IMR-90 (cell line): ENCODE data around the genes AP3S2 and IQGAP1.

DNA sequence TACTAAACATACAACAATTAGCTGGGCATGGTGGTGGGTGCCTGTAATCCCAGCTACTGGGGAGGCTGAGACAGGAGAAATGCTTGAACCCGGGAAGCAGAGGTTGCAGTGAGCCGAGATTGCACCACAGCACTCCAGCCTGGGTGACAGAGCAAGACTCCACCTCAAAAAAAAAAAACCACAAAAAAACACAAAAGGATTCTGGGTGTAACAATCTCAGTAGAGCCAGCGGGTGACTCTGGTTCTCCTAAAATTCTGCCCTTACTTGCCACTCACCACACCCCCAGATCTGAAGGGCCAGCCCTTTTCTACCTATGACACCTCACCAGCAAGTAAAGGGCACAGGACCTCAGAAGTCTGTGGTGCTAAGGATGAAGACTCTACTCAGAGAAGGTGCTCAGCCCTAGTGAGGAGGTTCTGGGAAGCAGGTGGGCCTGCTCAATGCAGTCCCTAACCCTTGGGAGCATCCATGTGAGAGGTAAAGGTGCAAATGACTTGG, 20.1 kb upstream of the ANPEP start:
- RRBS: no CpG with 5 or more reads among the region's 3 CpGs
CAGE:
- cytosol, long polyA plus RNA: no peak
- long polyA plus RNA: no peak
- nucleus, long polyA plus RNA: no peak

DNA sequence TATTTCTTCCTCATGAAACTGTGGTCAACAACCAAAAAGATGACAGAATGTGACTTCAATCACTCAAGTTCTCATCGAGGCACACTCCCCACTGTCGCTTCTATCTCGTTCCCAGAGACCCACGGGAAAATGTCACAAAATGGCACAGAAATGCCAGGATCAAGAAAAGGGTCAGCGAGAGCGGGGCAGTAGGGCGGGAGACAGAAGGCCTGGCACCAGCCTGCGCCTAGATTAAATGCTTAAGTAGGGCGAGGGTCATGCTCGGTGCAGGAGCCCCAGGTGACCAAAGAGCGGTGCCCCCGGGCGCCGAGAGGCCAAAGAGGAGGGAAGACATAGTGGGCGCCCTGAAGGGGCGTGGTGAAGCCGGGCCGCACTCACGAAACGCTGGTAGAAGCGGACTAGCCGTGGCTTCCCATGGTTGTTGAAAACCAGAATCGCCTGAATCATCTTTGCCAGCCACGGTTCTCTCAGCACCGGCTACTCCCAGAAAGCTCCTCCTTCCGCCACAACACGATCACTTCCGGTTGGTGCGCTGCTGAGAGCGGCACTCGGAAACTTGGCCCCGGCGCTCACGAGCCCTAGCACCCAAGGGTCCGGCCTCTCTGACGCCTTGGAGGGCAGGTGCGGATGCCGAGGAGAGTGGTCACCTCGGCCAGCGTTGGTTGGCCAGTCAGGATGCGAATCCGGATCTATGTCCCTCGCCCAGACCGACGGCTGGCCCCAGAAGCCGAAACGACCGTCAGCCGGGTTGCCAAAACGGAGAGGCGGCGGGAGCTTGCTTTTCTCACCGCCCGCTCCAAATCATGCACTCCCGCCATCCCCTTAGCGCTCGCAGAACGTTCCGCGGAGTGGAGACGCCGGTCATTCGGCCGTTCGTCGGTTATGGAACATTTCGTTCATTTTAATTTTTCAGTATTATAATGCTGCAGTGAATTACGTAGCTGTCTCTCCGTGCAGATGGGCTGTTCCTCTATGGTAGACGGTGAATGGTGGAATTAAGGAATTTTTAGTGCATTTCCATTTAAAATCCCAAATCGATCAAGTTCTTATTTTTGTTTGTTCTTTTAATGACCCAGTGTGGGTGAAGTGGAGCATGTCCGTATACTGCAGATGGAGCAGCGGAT, at the start of gene AP3S2:
AP3S2 (minus strand) TSS at position 492 of the 1,124 bp plus-strand sequence.
- RRBS: under 1% methylated on average over 42 of the region's 73 CpGs
CAGE:
- cytosol, long polyA plus RNA: start-site peak on the minus strand centred at position 485 of the sequence, 55 bp wide, 472 and 2,205 reads in 2 replicates
- long polyA plus RNA: start-site peak on the minus strand centred at position 482 of the sequence, 57 bp wide, 434 and 2,430 reads in 2 replicates
- nucleus, long polyA plus RNA: start-site peak on the minus strand centred at position 497 of the sequence, 60 bp wide, 1,093 and 645 reads in 2 replicates

GRCh38 chr15:89899547-89900440, 6.0 kb upstream of the AP3S2 start:
- RRBS: no CpG with 5 or more reads among the region's 7 CpGs
CAGE:
- cytosol, long polyA plus RNA: no peak
- long polyA plus RNA: no peak
- nucleus, long polyA plus RNA: no peak

- RRBS: no CpG with 5 or more reads among the region's 11 CpGs
CAGE:
- cytosol, long polyA plus RNA: no peak
- long polyA plus RNA: no peak
- nucleus, long polyA plus RNA: no peak
These were observed 34.8 kb downstream of the ZNF710 start for GRCh38 chr15:90035895-90036288.

- RRBS: no CpG with 5 or more reads among the region's 15 CpGs
CAGE:
- cytosol, long polyA plus RNA: no peak
- long polyA plus RNA: no peak
- nucleus, long polyA plus RNA: no peak
These were observed 36.2 kb downstream of the ZNF710 start for GRCh38 chr15:90037016-90038006.

DNA sequence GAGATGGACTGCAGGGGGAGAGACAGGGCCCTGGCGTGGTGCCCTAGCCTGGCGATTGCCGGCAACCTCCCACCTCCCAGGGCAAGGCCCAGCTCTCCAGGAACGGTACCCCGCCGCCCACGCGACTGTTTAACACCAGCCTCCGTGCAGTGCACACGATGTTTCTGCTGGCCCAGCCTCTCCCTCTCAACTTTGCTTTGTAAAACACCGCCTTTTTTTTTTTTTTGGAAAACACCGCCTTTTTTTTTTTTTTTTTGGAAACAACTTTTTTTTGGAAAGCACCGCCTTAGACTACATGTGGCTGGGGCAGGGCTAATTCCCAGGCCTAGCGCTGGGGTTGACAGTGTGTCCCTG, 14.7 kb downstream of the IDH2 start:
- RRBS: no CpG with 5 or more reads among the region's 14 CpGs
CAGE:
- cytosol, long polyA plus RNA: no peak
- long polyA plus RNA: no peak
- nucleus, long polyA plus RNA: no peak

GRCh38 chr15:90087922-90088422, 14.3 kb downstream of the IDH2 start:
- RRBS: no CpG with 5 or more reads among the region's 9 CpGs
CAGE:
- cytosol, long polyA plus RNA: no peak
- long polyA plus RNA: no peak
- nucleus, long polyA plus RNA: start-site peak on the plus strand at chr15:90087966-90088301, 6 and 10 reads in 2 replicates

DNA sequence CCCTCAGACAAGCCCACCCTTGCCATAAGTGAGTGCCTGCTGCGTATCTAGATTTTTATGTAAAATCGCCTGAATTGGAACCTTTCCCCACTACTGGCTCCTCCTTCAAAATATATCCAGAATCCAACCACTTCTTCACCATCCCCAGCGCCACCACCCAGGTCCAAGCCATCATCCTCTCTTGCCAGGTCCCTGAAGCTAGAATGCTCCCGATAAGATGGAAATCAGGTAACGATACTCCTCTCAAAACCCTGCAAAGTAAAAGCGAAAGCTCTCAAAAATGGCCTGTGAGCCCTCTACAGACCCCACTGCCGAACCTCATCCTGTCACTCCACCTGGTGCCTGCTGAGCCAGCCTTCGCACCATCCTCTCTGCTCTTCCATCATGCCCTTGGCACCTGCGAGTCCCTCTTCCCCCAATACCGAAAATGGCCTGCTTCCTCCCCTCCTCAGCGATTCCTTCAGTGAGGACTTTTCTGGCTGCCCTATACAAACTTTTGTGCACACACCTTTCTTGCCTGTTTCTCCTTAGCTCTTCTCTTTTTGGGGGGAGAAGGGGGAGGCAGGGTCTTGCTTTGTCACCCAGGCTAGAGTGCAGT, 3.2 kb downstream of the IDH2 start:
- RRBS: no CpG with 5 or more reads among the region's 11 CpGs
CAGE:
- cytosol, long polyA plus RNA: no peak
- long polyA plus RNA: no peak
- nucleus, long polyA plus RNA: no peak

- RRBS: no CpG with 5 or more reads among the region's 8 CpGs
CAGE:
- cytosol, long polyA plus RNA: no peak
- long polyA plus RNA: no peak
- nucleus, long polyA plus RNA: no peak
These were observed 24.4 kb upstream of the IDH2 start for GRCh38 chr15:90126588-90127134.

GRCh38 chr15:90186971-90187923, 13.9 kb upstream of the SEMA4B start:
- RRBS: no CpG with 5 or more reads among the region's 11 CpGs
CAGE:
- cytosol, long polyA plus RNA: no peak
- long polyA plus RNA: no peak
- nucleus, long polyA plus RNA: no peak

- RRBS: no CpG with 5 or more reads among the region's 12 CpGs
CAGE:
- cytosol, long polyA plus RNA: no peak
- long polyA plus RNA: no peak
- nucleus, long polyA plus RNA: no peak
These were observed 14.4 kb downstream of the CIB1 start for GRCh38 chr15:90219313-90219858.

GRCh38 chr15:90231842-90232531, 1.8 kb downstream of the CIB1 start:
- RRBS: no CpG with 5 or more reads among the region's 16 CpGs
CAGE:
- cytosol, long polyA plus RNA: no peak
- long polyA plus RNA: no peak
- nucleus, long polyA plus RNA: no peak

GRCh38 chr15:90234449-90234966, 499 bp downstream of the GDPGP1 start:
- RRBS: no CpG with 5 or more reads among the region's 12 CpGs
CAGE:
- cytosol, long polyA plus RNA: no peak
- long polyA plus RNA: no peak
- nucleus, long polyA plus RNA: no peak

- RRBS: 2% methylated on average over 22 of the region's 41 CpGs
CAGE:
- cytosol, long polyA plus RNA: start-site peak on the plus strand at chr15:90388245-90388372, 666 and 976 reads in 2 replicates
- long polyA plus RNA: start-site peak on the plus strand at chr15:90388238-90388367, 1,289 and 2,116 reads in 2 replicates
- nucleus, long polyA plus RNA: start-site peak on the plus strand at chr15:90388223-90388335, 18,658 and 15,027 reads in 2 replicates
These were observed at the start of gene IQGAP1 for GRCh38 chr15:90388084-90388423. IQGAP1 (plus strand) TSS chr15:90388242.

DNA sequence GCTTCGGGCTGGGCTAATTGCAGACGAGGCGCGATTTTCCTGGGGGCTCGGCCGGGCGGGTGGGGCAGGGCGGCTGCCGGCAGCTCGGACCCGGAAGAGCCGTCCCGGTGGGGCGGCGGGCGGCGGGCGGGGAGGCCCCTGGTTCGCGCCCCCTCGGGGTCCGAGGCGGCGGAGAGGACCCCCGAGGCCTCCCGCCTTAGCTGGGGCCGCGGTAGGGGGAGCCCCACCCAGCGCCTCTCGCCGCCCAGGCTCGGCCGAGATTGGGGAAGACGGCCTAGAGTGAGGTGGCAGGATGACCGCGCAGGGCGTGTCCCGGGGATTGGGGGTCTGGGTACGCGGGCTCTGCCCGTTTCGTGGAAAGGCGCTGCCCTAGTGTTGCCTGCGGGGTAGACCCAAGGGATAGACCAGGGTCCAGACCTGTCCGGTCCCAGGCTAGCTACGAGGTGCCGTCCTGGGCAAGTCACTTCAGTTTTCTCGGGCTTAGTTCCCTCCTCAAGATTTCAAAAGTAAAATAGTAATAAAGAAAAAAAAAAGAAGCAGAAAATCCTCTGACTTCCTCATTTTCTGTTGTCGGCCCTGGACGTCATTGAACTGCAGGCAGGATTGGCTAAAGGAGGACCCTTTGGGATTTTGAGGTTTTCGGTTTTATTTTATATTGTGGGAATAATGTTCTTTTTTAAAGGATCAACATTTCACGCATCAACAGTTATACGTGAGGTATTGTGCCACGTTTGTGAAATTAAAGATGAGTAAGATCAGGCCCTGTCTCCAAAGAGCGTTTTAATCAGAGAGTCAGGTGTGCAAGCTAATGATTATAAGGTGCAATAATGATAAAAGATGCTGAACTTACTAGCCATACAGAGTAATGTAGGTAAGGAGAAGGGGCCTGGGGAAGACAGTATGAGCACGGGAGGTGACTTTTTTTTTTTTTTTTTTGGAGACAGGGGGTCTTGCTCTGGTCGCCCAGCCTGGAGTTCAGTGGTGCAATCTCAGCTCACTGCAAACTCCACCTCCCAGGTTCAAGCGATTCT, 697 bp downstream of the IQGAP1 start:
- RRBS: 4% methylated on average over 10 of the region's 58 CpGs
CAGE:
- cytosol, long polyA plus RNA: no peak
- long polyA plus RNA: no peak
- nucleus, long polyA plus RNA: no peak

- RRBS: no CpG with 5 or more reads among the region's 3 CpGs
CAGE:
- cytosol, long polyA plus RNA: no peak
- long polyA plus RNA: no peak
- nucleus, long polyA plus RNA: no peak
These were observed 24.5 kb downstream of the IQGAP1 start for GRCh38 chr15:90412321-90413161.

GRCh38 chr15:90528893-90529270, 841 bp upstream of the CRTC3 start:
- RRBS: 78% methylated on average over 4 of the region's 20 CpGs
CAGE:
- cytosol, long polyA plus RNA: no peak
- long polyA plus RNA: no peak
- nucleus, long polyA plus RNA: no peak

DNA sequence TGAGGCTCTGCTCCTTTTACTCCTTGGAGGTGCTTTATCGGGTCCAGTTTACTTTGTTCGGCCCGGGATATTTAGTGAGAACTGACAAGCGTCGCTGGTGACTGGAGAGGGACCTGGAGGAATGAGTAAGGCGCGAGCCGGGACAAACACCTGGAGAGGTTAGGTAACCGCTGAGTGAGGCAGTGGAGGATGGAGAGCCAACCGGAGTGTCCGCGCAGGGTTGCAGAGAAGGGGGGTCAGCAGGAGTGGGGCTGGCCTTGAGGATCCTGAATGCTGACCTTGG, 967 bp downstream of the CRTC3 start:
- RRBS: 3% methylated on average over 8 of the region's 12 CpGs
CAGE:
- cytosol, long polyA plus RNA: no peak
- long polyA plus RNA: no peak
- nucleus, long polyA plus RNA: no peak

GRCh38 chr15:90598011-90598901, 68.5 kb downstream of the CRTC3 start:
- RRBS: no CpG with 5 or more reads among the region's 14 CpGs
CAGE:
- cytosol, long polyA plus RNA: no peak
- long polyA plus RNA: no peak
- nucleus, long polyA plus RNA: no peak

DNA sequence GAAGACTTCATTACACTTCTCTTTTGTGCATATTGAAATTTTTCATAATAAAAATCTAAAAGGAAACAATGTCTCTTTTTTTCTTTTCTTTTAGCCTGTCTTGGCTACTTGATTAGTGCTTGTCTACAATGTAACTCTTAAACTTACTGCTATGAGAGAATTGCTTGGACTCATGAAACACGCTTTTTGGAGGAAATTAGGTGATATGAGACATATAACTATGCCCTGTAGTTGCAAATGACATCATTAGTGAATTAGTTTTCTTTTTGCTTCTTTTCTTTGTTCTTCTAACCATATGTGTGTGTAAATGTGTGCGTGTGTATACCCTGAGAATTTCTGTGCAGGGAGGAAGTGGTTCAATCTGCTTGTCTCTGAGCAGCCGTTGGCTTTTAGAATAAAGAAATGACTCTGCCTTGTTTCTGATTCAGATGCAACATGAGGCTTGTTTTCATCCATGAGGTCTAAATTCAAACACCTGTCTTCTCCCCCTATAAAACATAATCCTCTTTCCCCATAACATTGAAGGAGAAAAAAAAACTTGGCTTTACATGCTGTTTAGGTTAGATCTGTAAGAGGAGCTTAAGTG, 30.7 kb upstream of the BLM start:
- RRBS: no CpG with 5 or more reads among the region's 3 CpGs
CAGE:
- cytosol, long polyA plus RNA: no peak
- long polyA plus RNA: no peak
- nucleus, long polyA plus RNA: no peak